Measurements from ENCODE around the genes FBXW5, LCNL1 and ENTPD2.

GRCh38 chr9:136624672-136625009 is 38.1 kb upstream of the EGFL7 start:
- PRO-cap, result no peak

GRCh38 chr9:136634734-136635229 is 27.9 kb upstream of the EGFL7 start:
- PRO-cap, result no peak

- PRO-cap, result no peak
Measured at GRCh38 chr9:136687871-136688352, 655 bp upstream of the AGPAT2 start.

GRCh38 chr9:136688353-136688545 is 992 bp upstream of the AGPAT2 start:
- PRO-cap, result no peak

GRCh38 chr9:136704829-136705162 is 7.6 kb upstream of the DIPK1B start:
- PRO-cap, result no peak

- PRO-cap, result no peak
Measured at GRCh38 chr9:136724410-136725272, 12.3 kb downstream of the DIPK1B start.

DNA sequence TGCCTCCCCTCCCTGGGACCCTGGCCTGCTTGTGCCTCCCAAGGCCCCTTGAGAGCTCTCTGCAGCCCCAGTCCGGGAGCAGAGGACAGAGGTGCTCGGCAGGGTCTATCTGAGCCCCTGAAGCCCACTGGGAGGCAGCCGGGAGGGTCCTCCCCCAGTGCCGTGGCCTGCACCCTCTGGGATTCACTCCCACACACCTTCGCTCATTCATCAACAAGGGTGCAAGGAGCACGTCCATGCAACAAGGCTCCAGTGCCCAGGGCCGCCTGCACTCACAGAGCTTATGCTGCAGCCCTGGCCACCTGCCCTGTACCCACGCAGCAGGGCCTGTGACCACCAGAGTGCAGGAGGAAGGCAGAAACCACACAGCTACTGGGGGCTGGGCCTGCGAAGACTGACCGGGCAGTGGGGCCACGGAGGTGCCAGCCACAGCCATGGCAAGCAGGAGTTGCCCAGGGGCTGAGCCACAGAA is 834 bp upstream of the LCN6 start:
- PRO-cap, result no peak

DNA sequence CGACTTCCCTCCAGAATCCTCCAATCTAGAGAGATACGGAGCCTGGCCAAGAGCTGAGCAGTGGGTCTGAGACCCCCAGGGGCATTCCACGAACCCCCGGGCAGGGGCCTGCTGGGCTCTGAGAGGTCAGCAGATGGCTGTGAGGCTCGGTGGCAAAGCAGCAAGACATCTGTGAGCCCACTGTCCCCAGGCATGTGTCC is 999 bp downstream of the LCN8 start:
- PRO-cap, result no peak

DNA sequence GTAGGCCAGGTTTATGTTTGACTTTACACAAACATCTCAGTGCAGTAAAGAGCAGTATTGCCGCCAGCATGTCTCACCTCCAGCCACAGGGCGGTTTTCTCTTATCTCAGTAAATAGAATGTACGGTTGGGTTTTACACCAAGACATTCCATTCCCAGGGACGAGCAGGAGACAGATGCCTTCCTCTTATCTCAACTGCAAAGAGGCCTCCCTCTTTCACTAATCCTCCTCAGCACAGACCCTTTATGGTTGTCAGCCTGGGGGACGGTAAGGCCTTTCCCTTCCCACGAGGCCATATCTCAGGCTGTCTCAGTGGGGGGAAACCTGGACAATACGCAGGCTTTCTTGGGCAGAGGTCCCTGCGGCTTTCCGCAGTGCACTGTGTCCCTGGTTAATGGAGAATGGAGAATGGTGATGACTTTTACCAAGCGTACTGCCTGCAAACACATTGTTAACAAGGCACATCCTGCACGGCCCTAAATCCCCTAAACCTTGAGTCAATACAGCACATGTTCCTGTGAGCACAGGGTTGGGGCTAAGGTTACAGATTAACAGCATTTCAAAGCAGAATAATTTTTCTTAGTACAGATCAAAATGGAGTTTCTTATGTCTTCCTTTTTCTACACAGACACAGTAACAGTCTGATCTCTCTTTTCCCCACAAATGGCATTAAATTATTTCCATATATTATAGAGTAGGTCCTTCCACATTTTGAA is 1.9 kb upstream of the TMEM141 start:
- PRO-cap, result no peak

- PRO-cap, result no peak
Measured at GRCh38 chr9:136864913-136865619, 1.0 kb downstream of the EDF1 start.

- PRO-cap, result bidirectional peak, plus-strand start at chr9:136944719, minus-strand start at chr9:136944687
Measured at GRCh38 chr9:136944287-136945428, at the start of gene FBXW5. Gene FBXW5, minus strand, starts transcription at chr9:136944738.

DNA sequence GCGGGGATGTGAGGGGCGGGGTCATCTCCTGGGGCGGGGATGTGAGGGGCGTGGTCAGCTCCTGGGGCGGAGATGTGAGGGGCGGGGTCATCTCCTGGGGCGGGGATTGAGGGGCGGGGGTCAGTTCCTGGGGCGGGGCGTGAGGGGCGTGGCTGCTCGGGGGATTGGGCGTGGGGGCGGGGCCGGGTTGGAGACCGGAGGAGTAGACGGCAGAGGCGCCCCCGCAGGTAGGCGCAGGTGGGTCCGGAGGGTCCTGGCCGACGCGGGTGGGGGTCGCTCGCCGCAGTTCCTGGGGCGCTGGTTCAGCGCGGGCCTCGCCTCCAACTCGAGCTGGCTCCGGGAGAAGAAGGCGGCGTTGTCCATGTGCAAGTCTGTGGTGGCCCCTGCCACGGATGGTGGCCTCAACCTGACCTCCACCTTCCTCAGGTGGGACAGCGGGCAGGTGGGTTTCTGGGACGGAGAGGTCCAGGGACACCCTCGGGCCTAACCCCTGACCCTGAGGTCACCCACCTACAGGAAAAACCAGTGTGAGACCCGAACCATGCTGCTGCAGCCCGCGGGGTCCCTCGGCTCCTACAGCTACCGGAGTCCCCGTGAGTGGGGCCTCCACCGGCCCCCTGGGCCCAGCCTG is 1.5 kb downstream of the PTGDS start:
- PRO-cap, result no peak

DNA sequence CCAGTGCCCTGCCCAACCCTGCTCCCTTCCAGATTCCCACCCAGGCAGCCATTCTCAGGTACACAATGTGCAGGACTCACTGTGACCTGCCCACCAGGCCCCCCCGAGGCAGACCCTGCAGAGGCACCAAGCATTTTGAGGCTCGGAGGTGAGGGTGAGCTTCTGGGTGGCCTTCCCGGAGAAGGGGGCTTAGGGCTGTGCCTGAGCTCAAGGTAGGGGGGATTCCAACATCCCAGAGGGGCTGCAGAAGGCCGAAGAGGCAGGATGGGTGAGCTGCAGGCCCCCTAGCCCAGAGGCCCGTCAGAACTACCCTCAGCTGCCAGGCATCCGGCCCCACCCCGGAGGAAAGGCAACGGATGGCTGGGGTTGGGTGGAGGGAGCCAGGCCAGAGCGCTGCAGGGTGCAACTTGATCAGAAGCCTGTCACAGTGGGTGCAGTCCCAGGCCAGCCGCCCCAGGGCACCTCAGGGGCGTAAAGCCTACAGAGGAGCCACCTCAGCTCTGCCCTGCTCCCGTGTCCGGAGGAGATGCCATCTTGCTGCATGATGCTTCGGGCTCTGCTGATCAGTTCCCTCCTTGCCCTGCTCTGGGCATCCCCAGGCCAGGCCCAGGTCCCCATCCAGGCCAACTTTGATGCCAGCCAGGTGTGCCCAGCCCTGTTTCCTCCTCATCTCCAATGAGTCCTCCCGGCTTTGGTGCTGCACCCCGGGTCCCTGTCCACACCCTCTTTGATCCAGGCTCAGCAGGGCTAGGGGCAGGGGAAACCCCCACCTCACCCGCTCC is at the start of gene LCNL1:
LCNL1 (plus strand) TSS at position 603 of the 782 bp plus-strand sequence.
- PRO-cap, result no peak

DNA sequence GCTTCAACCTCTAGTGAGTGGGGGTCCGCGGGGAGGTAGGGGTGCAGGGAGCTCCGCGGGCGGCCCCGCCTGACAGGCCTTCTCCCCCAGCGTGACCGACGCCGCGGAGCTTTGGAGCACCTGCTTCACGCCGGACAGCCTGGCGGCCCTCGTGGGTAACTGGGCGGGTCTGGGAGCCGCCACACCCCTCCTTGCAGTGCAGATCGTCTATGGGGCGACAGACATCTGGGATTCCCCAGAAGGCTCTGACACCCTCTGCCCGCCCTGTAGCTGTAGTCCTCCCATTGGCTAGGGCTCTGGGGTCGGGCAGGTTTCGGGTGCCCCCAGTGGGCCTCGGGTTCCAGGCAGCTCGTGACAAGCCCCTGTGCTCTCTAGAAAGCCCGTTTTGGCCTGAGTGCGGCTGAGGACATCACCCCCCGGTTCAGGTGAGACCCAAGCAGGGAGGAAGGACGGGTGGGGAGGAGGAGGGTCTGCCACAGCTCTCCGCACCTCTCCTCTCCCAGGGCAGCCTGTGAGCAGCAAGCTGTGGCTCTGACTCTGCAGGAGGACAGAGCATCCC is 407 bp downstream of the PAXX start:
- PRO-cap, result unidirectional peak, minus-strand start at position 122 of the sequence; unidirectional peak, minus-strand start at position 211 of the sequence

- PRO-cap, result no peak
Measured at GRCh38 chr9:137023075-137023450, 5.0 kb downstream of the ABCA2 start.

- PRO-cap, result bidirectional peak, plus-strand start at chr9:137028871, minus-strand start at chr9:137028866
Measured at GRCh38 chr9:137028631-137029012, 585 bp upstream of the ABCA2 start.

GRCh38 chr9:137032867-137033348 is 1.0 kb upstream of the FUT7 start:
- PRO-cap, result no peak

- PRO-cap, result no peak
Measured at GRCh38 chr9:137034569-137035158, 2.8 kb upstream of the FUT7 start.

DNA sequence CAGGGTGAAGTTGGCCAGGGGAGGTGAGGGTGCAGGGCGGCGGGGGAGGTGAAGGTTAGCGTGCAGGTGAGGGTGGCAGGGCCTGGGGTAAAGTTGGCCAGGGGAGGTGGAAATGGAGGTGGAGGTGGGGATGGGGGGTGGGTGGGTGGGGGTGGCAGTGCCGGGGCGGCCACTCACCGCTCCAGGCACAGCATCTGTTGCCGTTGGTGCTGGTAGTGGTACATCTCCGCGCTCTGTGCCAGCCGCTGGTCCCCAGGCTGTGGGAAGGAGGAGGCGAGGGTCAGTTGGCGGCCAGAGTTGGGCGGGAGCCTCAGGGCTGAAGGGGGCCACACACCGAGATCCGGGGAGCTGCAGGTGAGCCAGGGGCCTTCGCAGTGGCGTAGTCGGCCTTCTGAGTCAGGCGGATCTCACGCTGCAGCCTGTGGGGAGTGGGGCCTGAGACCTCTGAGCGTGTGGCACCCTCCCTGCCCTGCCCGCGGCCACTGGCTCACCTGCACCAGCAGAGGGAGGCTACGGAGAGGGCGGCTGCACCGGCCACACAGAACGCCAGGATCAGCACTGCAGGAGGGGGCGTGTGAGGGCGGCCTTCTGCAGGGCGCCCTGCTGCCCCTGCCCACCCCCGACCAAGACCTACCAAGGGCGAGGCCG is 5.7 kb downstream of the NPDC1 start:
- PRO-cap, result no peak

GRCh38 chr9:137053605-137054572 is at the start of gene ENTPD2:
Gene ENTPD2, minus strand, starts transcription at chr9:137054061.
- PRO-cap, result no peak

Data from A673 (cell line).